MCF 10A (cell line): ENCODE measurements around the gene IL19.

DNA sequence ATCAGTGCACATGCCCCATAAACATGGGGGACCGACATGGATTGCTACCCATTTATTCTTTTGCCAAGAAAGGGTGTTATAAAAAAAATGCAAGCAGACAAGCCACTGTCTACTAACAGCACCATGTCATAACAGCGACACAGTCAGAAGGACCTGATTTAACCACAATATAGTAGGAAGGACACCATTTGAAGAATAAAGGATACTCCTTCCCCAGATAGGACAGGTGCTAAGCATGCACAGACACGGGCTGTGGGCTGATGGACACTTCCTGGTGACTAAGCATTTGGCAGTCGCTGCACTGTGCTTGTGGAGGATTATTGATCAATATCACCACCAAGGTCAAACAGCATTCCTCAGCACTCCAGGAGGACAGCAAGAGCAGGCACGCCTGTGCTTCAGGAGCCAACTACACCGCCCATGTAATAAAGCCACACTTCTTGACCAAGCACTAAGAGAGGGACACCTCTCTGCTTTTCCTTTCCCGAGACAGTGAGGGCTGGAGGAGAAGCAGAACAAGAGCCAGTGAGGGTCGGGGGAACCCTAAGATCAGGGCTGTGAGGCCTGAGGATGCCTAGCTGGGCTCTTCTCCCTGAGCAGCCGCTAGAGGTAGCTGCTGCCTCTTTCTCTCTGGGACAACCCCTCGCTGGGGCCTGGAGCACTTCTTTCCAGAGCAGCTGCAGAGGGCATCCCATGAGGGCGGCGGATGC is 19.3 kb downstream of the RAB7B start:
- PRO-cap, result no peak
- RRBS, result no CpG with 5 or more reads among the region's 12 CpGs

DNA sequence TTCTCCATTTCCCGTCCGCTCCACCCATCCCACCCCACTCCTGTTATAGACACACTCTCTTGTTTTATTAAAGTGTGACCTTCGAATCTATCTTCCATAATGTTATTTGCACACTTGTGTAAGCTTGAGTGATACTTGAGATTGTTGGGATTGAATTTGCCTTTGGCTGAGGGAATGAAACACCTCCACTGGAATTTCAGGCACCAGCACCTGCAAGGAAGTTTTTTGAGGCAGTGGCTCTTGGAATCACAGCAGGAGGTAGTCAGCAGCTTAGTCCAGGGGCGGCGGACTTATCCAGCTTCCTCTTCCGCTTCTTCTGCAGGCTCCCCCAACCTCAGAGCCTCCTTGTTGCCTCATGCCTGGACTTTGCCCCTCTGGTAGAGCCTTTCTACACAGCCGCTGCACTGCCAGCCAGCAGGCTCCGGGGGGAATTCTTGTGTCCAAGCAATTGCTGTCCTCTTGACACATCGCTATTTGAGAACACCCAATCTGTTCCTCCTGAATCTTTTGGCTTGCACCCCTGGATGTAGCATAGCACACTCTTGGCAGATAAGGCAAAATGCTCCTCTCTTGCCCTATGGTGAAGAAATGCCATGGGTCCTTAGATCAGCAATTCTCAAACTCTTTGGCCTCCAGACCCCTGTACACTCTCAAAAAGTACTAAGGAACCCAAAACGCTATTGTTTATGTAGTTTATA is 4.4 kb upstream of the RHEX start:
- PRO-cap, result no peak
- RRBS, result no CpG with 5 or more reads among the region's 10 CpGs

- PRO-cap, result no peak
- RRBS, result no CpG with 5 or more reads among the region's 15 CpGs
Measured at GRCh38 chr1:206455294-206456432, 14.6 kb upstream of the IKBKE start.

- PRO-cap, result no peak
- RRBS, result no CpG with 5 or more reads among the region's 15 CpGs
Measured at GRCh38 chr1:206458068-206459141, 11.9 kb upstream of the IKBKE start.

GRCh38 chr1:206556498-206556817 is 49.1 kb downstream of the RASSF5 start:
- PRO-cap, result no peak
- RRBS, result no CpG with 5 or more reads among the region's 3 CpGs

- PRO-cap, result no peak
- RRBS, result no CpG with 5 or more reads among the region's 13 CpGs
Measured at GRCh38 chr1:206557749-206558755, 50.7 kb downstream of the RASSF5 start.

GRCh38 chr1:206560075-206560417 is 52.2 kb downstream of the EIF2D start:
- PRO-cap, result no peak
- RRBS, result no CpG with 5 or more reads among the region's 6 CpGs

DNA sequence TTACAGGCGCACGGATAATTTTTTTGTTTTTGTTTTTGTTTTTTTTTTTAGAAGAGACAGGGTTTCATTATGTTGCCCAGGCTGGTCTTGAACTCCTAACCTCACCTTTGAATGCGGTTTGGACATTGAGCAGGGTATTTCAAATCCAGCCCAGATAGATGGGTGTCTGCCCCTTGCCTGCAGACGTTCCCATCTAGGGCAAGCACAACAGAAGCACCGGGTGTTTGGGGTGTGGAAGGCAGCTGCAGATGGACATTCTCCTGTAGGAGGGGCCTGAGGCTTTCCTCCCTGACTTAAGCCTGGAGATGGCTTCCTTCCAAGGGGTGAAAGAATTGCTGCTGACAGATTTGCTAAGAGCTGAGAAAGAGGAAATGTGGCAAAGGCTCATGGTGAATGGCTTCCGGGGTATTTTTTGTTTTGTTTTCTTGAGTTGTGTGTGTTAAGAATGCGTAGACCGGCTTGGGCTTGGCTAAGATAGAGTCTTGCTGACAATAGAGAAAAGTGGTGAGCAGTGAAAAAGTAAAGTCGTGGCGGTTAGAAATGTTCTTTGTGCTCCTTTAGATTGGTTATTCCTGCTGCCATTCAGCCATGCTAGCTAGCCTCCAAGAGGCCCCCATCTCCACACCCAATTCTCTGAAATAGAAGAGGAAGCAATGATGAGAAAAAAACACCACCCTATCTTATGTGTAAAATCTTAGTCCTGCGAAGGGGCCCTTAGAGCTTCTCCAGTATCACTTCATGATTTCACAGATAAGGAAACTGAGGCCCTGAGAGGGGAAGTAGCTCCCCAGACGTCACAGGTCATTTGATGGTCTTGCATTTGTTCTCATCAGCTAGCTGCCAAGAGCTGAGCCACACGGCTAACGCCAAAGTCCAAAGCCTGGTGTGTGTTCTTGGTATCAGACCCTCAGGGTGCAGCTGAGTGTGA is 37.0 kb downstream of the EIF2D start:
- PRO-cap, result no peak
- RRBS, result no CpG with 5 or more reads among the region's 14 CpGs

- PRO-cap, result no peak
- RRBS, result no CpG with 5 or more reads among the region's 1 CpG
Measured at GRCh38 chr1:206576536-206576934, 35.7 kb downstream of the EIF2D start.

GRCh38 chr1:206579615-206580616 is 32.3 kb downstream of the EIF2D start:
- PRO-cap, result no peak
- RRBS, result no CpG with 5 or more reads among the region's 15 CpGs

GRCh38 chr1:206580760-206581418 is 31.4 kb downstream of the EIF2D start:
- PRO-cap, result no peak
- RRBS, result no CpG with 5 or more reads among the region's 9 CpGs

DNA sequence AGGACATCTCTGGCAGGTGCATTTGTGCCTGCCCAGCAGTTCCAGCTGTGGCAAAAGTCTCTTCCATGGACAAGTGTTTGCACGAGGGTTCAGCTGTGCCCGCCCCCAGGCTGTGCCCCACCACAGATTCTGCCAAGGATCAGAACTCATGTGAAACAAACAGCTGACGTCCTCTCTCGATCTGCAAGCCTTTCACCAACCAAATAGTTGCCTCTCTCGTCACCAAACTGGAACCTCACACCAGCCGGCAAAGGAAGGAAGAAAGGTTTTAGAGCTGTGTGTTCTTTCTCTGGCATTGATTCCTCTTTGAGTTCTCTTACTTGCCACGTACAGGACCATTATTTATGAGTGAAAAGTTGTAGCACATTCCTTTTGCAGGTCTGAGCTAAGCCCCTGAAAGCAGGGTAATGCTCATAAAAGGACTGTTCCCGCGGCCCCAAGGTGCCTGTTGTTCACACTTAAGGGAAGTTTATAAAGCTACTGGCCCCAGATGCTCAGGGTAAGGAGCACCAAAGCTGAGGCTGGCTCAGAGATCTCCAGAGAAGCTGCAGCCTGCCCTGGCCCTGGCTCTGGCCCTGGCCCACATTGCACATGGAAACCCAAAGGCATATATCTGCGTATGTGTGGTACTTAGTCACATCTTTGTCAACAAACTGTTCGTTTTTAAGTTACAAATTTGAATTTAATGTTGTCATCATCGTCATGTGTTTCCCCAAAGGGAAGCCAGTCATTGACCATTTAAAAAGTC is 25.0 kb downstream of the EIF2D start:
- PRO-cap, result no peak
- RRBS, result no CpG with 5 or more reads among the region's 12 CpGs

DNA sequence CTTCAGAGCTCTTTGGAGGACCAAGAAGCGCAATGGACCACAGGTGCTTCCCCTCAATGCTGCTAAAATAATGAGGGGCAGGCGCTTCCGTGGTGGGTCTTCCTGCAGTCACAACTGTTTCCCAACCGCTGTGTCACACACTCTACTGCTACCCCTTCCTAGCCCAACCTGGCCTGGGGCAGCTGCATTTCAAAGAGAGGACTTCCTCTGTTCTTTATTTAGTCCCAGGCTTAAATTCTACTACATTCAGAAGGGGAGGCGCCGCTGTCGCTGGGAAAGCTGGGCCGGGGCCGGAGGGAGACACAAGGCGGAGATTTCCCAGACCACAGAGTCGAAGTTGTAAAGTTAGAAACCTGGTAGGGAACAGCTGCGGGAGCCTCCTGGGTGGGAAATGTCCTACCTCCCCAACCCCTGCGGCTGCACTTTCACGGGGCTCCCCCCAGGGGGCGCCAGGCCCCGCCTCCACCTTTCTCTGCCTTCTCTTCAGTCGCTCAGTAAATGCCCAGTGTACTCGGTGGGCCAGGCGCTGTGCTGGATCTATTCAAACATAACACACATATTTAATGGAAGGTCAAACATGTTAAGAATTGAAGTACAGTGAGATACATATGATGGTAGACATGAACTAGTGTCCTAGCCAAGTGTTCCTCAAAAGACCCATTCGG is 23.0 kb downstream of the DYRK3 start:
- PRO-cap, result no peak
- RRBS, result no CpG with 5 or more reads among the region's 20 CpGs

- PRO-cap, result no peak
- RRBS, result no CpG with 5 or more reads among the region's 3 CpGs
Measured at GRCh38 chr1:206682128-206682471, 2.6 kb upstream of the MAPKAPK2 start.

DNA sequence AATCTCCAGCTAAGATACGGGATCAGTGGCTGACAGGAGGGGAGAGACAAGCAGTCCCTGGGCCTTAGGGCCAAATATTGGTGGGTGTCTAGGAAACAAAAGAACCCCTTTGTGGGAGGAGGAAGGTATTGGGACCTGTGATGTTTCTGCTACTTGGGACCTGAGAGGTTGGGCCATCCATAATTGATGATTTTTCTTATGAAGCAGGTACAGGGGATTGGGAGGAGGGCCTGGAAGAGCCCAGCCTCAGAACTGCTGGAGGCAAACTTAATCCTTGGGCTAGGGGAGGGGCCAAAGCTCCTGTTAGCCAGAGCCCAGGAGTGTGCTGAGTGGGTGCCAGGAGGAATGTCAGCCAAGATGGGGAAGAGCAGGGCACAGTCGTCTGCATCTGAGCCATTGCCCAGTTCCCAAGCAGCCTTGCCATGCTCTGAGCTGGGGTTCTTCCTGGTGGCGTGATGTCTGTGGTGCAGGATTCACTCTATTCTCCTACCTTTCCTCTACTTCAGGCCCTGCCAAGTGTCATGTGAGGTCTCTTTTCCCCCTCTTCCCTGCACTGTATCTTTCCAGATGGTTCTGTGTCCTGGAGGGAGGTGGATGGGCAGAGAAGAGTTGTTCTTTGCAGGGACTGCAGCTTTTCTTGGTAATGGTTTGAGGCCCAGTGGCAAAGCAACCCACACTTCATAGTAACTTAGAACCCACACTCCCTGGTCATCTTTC is 5.8 kb downstream of the MAPKAPK2 start:
- PRO-cap, result no peak
- RRBS, result no CpG with 5 or more reads among the region's 3 CpGs

- PRO-cap, result no peak
- RRBS, result no CpG with 5 or more reads among the region's 13 CpGs
Measured at GRCh38 chr1:206705147-206706022, 20.7 kb downstream of the MAPKAPK2 start.

DNA sequence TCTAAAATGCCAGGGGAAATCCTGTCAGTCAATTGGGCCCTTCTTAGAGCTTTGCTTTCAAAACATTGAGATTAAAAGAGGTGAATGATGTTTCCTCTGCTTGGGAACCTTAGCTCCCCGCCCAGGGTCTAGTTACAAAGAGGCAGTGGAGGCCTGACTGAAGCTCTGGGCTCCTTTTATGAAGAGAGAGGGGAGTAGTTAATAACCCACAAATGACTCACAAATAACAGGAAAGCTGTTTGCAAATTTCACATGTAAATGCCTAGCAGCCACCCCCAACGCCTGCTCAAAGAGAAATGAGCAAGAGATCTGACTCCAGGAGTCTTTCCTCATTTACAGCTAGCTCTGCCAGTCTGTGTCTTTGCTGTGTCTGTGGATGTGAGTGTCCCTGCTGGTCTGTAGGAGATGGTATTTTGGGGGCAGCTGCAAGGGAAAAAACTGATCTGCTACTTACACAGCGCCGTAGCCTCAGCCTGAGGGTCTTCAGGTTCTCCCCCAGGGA is at the start of gene IL19:
IL19 (plus strand) TSS at position 321 of the 502 bp plus-strand sequence.
- PRO-cap, result no peak
- RRBS, result no CpG with 5 or more reads among the region's 4 CpGs

DNA sequence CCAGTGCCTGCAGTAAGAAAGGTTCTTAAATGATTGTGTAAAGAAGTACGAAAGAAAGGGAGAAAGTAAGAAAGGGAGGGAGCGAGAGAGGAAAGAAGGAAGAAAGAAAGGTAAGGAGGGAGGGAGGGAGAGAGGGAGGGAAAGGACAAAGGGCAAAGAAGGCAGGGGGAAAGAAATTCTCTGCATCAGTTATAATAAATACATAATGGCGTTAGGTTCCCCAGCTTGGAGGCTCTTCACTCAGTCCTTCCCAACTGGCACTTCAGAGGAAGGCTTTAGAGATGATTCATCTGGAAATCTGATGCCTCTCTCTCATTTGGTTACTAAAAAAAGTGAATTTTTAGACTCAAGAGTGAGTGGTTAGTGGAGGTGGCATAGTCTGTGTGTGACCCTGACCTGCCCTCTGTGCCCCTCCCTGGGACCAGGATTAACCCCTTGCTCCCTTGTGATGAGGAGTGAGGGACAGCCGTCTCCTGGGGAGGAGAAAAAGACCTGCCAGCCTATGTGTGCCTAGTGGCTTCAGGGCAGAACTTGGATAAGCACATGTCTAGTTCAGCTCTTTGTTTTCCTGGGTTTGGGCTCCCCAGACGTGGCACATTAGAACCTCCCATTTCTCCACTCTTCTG is 1.2 kb downstream of the IL24 start:
- PRO-cap, result bidirectional peak, plus-strand start at position 343 of the sequence, minus-strand start at position 256 of the sequence
- RRBS, result no CpG with 5 or more reads among the region's 5 CpGs

DNA sequence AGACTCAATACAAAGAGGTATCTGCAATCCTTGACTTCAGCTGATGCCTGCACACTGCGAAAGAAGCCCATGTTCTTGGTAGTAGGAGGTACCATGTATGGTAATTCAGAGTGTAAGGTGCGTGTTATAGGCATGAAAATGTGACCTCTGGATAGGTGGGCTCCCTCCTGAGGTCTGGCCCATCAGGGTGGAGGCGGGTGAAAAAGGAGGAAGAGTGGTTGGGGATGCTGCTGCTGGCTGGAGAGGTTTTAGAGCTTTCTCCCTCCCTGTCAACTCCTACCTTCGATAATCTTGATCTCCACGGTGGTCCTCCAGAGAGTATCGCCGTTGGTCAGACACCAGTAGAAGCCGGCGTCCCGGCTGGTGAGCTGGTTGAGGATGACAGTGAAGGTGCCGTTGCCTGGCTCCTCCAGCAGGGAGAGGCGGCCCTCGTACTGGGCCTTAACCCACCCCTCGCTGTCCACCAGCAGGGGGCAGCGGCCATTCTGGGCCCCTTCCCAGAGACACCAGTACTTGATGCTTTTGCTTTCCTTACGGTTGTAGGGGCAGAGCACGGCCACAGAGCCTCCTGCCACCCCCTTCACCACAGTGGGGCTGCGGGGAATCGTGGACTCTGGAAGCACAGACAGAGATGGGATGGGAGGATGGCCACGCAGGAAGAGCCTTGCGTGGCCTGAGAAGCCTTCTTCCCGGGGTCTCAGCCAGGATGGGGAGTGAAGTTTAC is 10.9 kb downstream of the PIGR start:
- PRO-cap, result no peak
- RRBS, result no CpG with 5 or more reads among the region's 22 CpGs

- PRO-cap, result no peak
- RRBS, result no CpG with 5 or more reads among the region's 5 CpGs
Measured at GRCh38 chr1:207001619-207002382, 30.8 kb downstream of the C1orf116 start.